Natural killer cell (primary cell): Measurements from ENCODE around the genes DRICH1, MMP11 and GSTT4.

- PRO-cap, result no peak
These were observed 104.7 kb downstream of the BCR start for GRCh38 chr22:23284757-23285617.

- PRO-cap, result no peak
These were observed 109.7 kb downstream of the BCR start for GRCh38 chr22:23289755-23290625.

- PRO-cap, result no peak
These were observed 177.9 kb downstream of the IGLL1 start for GRCh38 chr22:23401836-23403002.

DNA sequence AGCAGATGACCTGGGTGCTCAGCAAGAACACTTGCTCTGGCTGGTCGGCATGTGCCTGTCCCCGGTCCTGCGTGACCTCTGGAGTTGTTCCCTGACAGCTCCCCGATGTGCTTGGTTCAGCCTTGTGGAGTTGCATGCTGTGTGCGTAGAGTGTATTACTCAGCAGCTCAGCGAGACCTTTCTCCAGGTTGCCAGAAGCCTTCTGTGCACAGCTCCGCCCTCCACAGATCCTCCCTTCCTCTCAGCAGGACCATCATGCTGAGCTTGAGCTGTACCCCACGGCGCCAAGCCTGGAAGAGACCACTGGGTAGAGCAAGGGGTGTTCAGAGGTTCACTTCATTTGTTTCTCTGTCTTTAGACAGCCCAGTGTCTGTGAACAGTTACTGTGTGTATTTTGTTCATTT lies 148.7 kb downstream of the IGLL1 start:
- PRO-cap, result no peak

- PRO-cap, result no peak
These were observed 75.8 kb downstream of the IGLL1 start for GRCh38 chr22:23504103-23504922.

GRCh38 chr22:23632251-23632560 lies at the start of gene DRICH1:
DRICH1 (minus strand) TSS chr22:23632321.
- PRO-cap, result unidirectional peak, minus-strand start at chr22:23632321

DNA sequence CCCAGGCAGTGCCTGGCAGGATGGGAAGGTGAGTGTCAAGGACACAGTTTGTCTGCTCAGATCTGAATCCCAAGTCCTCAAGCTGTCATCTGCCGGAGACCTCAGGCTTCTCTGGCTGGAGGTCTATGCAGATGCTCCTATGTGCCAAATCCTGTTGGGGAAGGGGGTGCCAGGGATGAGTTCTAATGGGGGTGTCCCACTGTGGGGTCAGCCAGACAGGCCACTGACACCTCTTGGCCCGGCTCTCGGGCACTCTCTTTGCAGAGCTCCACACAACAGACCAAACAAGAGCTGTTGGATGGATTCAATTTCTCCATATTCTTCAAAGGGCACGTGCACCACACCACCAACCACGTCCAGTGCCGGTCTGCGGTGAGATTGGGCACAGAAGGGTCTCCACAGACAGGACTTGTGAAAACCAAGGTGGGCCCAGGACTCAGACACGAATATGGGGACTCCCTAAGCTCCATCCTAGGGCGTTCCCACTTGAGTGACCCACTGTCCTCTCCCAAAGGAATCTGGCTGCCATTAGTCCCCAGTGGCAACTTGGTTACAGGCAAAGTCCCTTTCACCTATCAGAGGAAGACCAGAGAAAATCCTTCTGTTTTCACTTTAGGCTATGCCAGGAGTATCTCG lies 2.2 kb upstream of the RGL4 start:
- PRO-cap, result no peak

DNA sequence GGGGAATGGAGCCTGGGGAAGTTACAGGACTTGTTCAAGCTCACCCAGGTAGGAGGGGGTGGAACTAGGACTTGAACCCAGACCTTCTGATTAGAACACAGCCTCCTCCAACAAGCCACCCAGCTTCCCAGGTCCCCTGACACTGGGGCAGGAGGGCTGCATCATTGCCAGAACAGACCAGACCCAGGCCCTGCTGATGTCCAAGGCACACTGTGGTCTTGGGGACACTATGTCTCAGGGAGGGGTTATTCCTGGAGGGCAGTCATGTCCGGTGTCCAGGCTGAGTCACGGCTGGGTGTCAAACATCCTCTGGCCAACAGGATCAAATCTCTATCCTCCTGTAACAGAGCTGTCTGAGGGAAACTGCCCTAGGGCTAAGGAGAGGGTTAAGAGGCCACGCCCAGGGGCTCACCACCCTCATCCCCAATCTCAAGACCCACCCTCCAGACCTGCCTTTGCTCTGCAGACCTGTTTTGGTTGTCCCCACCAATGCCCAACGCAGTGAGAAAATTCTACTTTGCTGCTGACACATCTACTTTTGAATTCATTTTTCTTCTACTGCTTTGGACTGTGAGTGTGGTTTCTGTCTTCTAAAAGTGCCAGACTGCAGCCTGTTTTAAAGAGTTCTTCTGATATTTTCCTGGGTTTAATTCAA lies 8.0 kb downstream of the ZNF70 start:
- PRO-cap, result no peak

- PRO-cap, result no peak
These were observed 618 bp upstream of the CHCHD10 start for GRCh38 chr22:23768280-23768899.

GRCh38 chr22:23772438-23773620 lies at the start of gene MMP11:
MMP11 (plus strand) TSS chr22:23772849.
- PRO-cap, result no peak

- PRO-cap, result no peak
These were observed 1.0 kb downstream of the MMP11 start for GRCh38 chr22:23773621-23774103.

GRCh38 chr22:23835175-23835646 lies 3.6 kb downstream of the DERL3 start:
- PRO-cap, result no peak

DNA sequence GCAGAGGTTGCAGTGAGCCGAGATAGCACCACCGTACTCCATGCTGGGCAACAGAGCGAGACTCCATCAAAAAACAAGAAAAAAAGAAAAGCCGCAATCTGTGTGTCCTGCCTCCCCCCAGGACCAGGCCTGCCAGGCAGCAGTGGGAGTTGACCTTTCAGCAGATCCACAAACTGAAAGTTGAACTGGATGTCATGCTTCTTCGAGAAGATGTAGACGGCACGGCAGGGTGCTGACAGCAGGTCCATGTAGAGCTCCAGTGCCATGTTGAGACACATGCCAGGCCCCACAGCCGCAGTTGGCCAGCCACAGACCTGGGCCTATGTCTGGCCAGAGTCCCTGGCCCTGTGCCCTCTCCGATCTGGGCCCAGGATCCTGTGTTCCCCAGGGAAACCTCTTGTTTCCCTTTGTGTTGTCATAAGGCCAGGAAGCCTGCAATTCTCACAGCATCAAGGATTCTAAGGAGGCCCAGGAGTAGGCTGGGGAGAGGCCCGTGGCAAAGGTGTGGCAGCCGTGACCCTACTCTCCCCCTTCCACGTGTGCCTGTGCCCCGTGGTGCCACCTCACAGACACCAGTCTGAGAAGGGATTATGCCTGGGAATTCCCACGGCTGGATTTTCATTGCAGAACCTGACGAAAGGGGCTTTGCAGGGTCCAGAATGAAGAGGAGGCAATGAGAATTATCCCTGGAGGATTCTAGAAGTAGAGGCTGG lies at the start of gene GSTT4:
TSS of gene GSTT4 (minus strand) at position 363 of the 713 bp plus-strand sequence.
- PRO-cap, result no peak

DNA sequence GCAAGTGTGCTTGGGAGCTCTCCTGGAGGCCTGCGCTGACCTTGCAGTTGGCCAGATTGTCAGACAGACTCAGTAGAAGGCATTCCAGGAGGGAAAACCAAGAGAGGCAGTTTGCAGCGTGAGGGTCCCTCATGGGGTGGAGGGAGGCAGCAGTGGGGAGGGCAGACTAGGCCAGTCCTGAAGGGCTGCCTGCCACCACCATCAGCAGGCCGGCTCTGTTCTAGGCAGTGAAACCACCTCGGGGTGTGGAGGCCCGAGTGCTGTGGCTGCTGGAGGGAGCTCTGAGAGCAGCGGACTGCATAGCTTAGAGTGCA lies 31.0 kb upstream of the SUSD2 start:
- PRO-cap, result no peak

GRCh38 chr22:24303950-24304471 lies 33.4 kb downstream of the SPECC1L start:
- PRO-cap, result no peak

- PRO-cap, result no peak
These were observed 53.3 kb downstream of the SPECC1L start for GRCh38 chr22:24323505-24324697.

- PRO-cap, result no peak
These were observed 1.8 kb upstream of the ADORA2A start for GRCh38 chr22:24425456-24426123.

- PRO-cap, result no peak
These were observed 8.3 kb downstream of the UPB1 start for GRCh38 chr22:24503159-24504109.

DNA sequence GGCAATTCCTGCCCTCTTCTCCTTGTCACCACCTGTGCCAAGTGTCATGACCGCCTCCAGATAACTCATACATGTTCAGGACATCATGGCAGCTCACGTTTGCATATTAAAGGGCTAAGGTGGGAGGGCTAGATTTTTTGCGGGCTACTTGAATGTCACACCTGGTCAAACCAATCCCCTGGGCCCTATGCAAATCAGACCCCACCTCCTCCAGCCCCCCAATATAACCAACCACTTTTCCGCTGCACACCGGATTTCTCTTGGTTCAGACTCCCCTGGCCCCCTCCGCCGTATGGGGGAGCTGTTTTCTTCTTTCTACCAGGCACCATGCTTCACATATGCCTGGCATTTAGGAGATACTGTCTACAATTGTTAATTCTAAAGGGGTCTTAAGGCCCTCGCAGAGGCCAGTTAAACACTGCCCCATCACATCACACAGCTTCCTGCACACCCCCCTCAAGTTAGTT lies 12.6 kb downstream of the UPB1 start:
- PRO-cap, result no peak

DNA sequence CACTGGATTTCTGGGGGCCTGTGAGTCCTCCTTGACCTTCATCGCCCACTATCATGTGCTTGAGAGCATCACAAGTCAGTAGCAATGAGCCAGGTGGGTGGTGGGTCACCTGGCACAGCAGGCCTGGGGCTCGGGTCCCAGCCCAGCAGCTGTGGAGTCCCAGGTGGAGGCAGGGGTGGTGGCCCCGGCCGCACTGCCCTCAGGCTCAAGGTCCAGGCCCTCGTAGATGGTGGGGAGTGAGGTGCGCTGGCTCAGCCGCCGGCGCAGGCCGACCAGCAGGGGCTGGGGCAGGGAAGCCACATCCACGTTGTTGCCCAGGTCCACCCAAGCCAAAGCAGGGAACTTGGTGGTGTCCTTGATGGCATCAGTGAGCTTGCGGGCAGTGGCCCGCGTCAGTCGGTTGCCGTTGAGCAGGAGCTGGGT lies 7.1 kb downstream of the LRRC75B start:
- PRO-cap, result no peak